Endothelial cell (in vitro differentiated cells): ENCODE measurements around a stretch of chr12.

DNA sequence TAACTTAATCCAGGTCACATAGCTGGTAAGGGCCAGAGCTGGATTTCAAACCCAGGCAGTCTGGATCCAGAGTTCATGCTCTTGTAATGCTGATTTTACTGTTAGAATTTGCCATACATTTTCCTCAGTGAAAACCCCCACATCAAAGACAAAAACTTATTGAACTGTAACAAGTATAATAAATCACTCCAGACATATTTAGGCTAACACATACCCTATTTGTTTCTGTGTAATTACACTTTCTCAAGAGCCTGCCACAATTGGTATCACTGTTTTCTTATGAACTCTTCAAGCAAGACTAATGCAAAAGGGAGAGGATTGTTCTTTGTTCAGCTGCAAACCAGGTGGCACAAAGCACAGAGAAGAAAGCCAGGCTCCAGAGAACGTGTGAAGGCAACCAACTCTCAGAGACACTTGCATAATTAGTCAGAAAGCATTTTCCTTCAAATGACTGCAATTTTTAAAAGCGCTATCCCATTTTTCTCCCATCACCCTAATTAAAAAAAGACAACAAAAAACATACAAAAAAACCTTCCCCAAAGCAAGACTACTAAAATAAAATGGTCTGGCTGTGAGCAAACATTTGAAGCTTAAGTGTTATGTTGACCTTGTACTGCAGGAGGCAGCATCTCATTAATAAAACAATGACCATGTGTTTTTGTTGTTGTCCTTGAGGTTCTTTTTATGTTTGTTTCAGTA is 452.9 kb upstream of the PDE3A start:
- PRO-cap = no peak

DNA sequence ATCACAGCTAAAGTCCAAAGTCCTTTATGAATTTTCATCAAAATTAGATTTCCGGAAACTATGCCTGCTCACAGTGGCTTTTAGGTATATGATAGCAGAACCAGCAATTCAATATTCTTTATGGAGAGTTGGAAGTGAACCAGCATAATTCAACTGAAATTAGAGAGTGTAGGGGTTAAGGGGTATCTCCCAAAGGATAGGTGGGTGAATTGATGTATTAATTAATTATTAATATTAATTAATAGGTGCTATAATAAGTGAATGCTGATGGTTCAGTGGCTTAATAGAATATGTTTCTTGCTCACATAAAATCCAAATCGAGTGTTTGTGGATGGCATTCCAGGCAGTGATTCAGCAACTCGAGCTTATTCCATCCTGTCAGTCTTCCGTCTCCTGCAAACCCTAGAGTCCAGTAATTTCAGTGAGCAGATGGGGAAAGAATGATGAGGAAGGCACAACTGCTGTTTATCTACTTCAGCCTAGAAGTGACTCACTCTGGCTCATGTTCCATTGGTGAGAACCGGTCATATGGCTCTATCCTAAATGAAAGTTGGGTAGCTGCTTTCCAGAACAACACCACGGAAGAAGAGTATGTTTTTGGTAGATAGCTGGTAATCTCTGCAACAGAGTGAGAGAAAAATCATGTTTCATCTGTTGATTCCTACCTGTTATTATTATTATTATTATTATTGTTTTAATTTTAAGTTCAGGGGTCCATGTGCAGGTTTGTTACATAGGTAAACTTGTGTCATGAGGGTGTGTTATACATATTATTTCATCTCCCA is 421.8 kb upstream of the PDE3A start:
- PRO-cap = no peak

GRCh38 chr12:19971226-19971968 is 396.9 kb upstream of the PDE3A start:
- PRO-cap = bidirectional peak, plus-strand start at chr12:19971607, minus-strand start at chr12:19971367

- PRO-cap = no peak
Observed at GRCh38 chr12:20283966-20284249, 84.4 kb upstream of the PDE3A start.

DNA sequence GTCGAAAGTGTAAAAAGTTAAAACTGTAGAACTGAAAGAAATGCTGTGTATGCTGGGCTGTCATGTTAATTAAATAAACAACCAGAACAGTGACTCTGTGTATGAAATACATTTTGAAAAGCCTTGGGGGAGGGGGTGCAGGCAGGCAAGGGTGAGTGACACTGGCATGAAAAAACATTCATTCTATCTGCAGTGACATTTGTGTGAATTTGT is 5.9 kb downstream of the PDE3A start:
- PRO-cap = no peak

DNA sequence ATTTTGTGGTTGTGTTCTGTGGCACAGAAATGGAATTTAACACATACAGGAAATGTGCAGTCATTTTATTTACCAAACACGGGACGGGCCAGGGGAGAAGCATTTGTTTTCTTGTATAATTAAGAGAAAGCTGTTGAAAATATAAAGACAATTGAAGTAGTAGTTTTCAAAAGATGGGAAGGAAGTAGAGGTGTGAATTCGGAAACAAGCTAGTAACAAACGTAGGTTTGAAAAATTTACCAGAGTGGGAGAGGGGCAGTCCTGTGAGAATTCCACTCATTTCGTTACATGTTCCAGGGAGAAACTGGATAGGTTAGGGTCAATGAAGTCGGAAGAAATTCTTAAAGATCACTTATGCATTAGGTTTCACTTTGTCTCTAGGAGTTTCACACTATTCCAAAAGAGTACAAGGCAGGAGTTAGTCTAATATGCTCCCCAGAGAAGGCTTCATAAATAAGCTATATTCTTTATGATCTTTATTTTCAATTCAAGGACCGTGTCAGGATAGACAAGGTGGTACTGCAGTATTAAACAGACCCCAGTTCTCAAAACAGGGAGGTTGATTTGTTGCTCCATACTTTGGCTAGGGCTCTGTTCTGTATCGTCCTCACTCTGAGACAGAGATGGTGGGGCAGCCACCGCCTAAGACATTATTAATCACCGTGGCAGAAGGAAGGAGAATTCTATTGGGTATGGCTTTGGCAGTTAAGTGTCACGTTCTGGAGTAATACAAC is 117.2 kb upstream of the SLCO1C1 start:
- PRO-cap = no peak

GRCh38 chr12:21418932-21419784 is 18.3 kb upstream of the PYROXD1 start:
- PRO-cap = no peak

DNA sequence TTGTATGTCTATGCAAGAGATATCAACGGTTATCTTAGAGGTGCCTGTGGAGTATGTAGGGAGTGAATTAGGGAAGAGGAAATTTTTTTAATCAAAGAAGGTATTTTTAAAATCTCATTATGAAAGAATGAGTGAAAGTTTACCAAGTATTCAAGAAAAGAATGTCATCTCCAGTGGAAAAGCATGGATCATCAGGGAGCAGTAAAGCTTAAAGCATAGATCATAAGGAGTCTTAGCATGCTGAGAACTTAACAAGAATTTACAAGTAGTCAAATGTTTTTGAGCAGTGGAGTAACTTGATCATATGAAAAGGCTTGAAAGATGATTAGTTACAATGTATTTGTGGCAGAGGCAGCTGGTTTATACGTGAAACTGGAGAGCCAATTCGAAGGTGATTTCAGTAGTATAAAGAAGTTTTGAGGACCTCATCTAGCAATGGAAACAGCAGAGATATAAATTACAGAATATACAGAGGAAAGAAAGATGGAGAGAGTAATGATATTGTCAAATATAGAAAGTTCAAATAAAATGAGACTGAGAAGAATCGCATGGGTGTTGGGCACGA is 1.6 kb downstream of the PYROXD1 start:
- PRO-cap = no peak

DNA sequence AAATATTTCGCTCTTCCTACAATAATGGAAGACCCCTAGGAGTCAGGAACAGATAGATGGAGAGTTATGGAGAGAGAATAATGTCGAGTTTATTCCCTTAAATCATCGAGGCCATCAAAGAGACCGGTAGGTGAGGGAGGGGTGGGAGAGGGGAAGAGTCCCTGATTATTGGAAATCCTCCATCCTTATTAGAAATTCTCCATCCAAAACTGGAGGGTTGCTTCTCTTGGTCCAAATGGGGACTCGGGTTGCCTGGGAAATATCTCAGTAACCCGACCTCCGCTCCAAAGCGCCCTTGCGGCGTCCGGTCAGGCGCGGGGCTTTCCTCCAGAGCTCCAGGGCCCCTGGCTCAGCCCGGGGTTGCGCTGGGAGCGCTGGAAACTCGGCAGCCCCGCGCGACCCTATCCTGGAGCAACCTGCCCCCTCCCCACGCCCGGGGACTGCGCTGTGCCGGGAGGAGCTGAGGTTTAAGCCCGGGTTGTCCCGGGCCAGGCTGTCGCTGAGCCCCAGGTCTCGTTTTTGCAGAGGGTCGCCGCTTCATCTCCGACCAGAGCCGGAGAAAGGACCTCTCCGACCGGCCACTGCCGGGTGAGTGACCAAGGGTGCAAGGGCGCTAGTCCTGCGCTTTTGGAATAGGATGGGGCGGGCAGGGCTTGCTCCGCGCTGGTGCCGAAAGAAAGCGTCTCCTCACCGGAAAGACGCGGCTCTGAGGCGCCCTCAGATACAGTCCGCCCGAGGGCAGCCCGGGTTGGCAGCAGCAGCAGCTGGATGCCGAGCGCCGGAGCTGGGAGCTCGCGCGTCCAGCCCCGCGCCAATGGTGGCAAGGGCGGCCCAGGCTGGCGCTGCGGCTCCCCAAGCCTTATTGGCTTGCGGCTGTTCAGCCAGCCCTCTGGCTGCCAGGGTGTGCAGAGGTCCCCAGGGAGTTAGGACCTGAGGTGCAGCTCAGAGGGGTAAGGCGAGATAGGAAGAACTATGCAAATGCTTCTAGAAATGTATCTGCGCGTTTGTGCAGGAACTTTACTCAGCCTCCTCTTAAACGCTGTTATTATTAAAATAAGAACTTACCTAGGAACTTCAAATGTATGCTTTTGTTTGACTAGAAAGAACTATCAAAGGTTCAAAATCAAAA is 1.5 kb downstream of the SPX start:
- PRO-cap = bidirectional peak, plus-strand start at position 724 of the sequence, minus-strand start at position 594 of the sequence

GRCh38 chr12:21560106-21560703 is 34.1 kb downstream of the SPX start:
- PRO-cap = no peak

- PRO-cap = no peak
Observed at GRCh38 chr12:21656019-21656471, 1.6 kb downstream of the LDHB start.

- PRO-cap = no peak
Observed at GRCh38 chr12:22275679-22276363, 58.7 kb downstream of the ST8SIA1 start.

DNA sequence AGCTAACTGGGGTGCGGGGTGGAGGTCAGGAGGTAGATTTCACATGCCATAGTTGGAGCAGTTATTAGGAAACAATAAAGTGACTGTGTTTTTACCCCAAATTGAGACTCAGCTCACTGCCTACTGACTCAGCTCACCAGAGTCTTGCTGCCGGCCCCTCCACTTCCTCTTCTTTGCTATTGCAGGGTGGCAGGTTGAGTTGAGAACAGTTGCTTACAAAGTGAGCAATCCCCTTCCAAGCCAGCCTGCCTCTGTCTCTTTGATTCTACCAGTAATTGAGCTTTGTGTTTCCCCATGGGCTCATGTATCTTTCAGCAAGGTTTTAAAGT is 12.9 kb downstream of the ST8SIA1 start:
- PRO-cap = unidirectional peak, plus-strand start at position 176 of the sequence

DNA sequence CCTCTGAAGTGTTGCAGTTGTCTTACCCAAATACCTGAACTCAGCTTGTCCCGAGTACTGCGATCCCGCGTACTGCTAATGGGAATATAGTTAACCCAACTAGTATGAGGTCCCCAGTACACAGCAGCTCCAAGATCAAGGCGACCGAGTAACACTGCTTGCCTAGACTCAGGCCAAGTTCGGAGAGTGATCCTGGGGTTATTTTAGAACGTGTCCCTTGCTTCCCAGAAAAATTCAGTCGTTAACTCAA is 399 bp upstream of the ETNK1 start:
- PRO-cap = bidirectional peak, plus-strand start at position 116 of the sequence, minus-strand start at position 74 of the sequence

- PRO-cap = no peak
Observed at GRCh38 chr12:23722555-23723103, 226.8 kb downstream of the SOX5 start.

- PRO-cap = no peak
Observed at GRCh38 chr12:24476235-24476957, 472.5 kb downstream of the BCAT1 start.

DNA sequence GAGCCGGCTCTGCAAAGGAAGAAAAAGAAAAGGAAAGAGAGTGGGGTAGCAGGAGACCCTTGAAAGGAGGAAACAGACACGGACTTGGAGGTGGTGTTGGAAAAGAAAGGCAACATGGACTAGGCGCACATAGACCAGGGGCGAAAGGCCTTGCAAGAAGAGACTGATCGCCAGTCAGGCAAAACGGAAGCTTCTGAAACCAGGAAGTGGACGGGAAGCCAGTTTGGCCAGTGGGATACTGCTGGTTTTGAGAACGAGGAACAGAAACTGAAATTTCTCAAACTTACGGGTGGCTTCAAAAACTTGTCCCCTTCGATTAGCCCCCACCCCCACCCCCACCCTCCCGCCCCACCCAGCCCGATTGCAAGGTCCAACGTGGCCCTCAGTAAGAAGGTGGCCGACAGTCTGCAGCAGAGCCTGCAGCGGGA is 364.9 kb downstream of the BCAT1 start:
- PRO-cap = no peak

- PRO-cap = no peak
Observed at GRCh38 chr12:25213644-25214065, 18.6 kb downstream of the ETFRF1 start.

DNA sequence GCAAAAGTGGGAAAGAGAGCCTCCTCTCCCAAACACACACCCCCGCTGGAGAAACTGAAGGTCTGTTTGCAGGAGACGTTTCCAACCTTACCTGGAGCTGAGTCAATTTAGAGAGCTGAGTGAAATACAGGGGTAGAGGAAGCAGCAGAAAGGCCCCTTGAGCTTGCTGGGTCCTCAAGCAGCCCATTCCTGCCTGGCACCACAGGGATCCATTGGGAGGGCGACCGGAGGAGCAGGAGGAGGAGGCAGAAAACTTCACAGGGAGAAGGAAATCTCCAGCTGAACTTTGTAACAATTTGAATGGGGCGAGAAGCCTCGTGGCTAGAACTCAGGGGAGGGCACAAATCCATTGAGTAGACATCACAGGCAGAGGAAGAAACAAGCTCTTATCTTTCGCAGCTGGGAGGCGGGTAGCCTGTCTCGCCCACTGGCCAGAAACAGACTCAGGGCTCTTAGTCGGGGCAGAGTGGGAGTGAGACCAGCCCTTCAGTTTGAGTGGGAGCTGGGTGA is 77.5 kb upstream of the LMNTD1 start:
- PRO-cap = no peak

DNA sequence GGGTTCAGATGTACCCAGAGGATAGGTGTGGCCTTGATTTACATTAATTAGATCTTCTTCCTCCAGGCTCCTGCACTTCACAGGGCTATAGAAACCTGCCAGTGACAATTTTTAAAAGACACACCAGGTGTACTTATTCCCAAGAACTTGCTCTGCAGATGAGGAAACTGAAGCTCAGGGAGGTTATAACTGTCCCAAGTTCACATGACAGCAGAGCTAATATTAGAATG is 27.6 kb downstream of the RASSF8 start:
- PRO-cap = no peak